ENCODE measurements around the genes TMEM272 and ATP7B.

DNA sequence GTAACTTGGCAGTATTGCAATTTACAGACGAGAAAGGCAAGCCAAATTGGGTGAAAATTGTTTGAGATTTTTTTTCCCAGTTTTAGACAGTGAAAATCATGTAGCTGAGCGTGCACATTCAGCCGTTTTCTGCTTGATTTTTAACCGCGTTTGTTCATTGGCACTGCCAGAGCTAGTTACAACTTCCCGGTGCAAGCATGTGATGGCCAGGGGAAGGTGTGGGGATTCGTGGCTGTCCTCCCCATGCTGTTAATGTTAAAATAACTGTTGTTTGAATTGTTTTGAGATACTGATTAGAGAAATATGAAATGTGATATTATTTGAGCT, 125.5 kb downstream of the KCNRG start:
- RRBS, result no CpG with 5 or more reads among the region's 7 CpGs

DNA sequence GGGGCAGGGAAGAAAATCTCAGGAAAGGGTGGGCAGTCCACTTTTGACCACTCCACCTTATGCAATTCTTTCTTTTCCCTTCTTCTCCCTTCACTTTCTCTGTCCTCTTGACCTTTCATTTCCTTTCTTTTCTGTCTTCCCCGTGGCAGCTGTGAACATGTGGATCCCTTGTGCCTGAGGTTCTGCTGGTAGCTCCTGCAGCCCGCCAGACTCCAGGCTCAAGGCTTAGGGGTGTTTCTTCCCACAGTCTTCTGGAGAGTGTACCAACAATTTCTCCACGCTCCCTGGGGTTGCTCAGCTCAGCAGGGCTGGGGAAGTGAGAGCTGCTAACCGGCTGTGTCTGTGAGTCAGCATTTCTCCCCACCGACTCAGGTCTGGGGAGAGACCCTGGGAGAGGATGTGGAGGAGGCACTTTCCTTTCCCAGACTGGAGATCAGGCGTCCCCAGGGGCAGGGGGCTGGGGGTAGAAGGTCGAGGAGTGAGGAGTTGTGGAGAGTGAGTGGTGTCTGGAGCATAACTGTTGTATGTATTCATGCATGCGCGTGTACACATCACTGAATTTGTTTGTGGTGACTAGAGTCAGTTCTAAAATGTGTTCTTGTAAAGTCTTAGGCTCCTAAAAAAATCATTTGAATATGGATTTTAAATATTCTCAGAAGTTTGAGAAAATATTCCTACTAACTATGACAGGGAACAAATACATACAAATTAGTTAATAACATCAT, 193.7 kb downstream of the KCNRG start:
- RRBS, result no CpG with 5 or more reads among the region's 9 CpGs

DNA sequence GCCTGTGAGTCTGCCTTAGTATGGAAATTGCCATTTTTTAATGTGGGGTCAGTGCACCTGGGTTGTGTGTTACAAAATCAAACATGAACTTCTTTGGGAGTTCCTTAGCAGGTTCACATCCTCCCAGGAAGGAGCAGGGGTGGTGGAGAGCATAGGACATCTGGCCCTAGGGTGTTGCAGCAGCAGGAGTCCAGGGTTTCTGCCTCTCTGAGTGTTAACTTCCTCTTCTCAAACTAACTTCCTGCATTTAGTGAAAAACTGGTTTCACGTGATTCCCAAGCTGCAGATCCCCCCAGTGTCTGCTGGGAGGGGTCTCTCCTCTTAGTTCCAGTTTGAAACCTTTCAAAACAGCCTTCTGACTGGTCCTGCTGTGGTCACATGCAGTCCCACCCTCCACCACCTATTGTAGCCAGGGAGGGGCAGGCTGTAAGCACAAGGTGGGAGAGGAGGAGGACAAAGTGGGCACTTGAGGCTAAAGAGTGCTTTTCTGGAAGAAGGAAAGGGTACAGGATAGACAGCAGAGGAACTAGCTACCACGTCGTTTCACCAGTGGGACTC, 7.2 kb downstream of the RNASEH2B start:
- RRBS, result no CpG with 5 or more reads among the region's 3 CpGs

DNA sequence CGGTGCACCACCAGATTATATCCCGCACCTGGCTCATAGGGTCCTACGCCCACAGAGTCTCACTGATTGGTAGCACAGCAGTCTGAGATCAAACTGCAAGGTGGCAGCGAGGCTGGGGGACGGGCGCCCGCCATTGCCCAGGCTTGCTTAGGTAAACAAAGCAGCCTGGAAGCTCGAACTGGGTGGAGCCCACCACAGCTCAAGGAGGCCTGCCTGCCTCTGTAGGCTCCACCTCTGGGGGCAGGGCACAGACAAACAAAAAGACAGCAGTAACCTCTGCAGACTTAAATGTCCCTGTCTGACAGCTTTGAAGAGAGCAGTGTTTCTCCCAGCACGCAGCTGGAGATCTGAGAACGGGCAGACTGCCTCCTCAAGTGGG, 72.8 kb downstream of the RNASEH2B start:
- RRBS, result no CpG with 5 or more reads among the region's 10 CpGs

GRCh38 chr13:51171891-51172624, 50.1 kb upstream of the FAM124A start:
- RRBS, result no CpG with 5 or more reads among the region's 20 CpGs

DNA sequence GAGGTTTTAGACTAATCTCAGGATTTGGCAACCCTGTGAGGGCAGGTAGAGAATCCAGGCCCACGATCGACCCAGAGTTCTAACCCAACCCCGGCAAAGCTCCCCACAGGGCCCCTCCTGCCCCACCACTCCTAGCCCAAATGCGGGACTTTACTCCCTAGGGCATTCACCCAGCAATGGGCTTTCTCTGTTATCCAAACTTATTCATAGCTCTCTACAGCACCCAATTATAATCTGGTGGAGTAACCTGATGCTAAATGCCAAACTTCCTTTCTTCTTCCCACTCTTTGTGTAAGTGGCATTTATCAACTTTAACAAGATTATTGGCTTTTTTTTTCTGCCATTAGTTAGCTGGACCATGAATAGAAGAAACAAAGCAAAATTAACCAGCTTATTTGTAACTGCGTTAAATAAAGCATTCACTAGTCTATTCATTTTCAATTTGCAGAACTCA, 1.3 kb downstream of the FAM124A start:
- RRBS, result no CpG with 5 or more reads among the region's 5 CpGs

DNA sequence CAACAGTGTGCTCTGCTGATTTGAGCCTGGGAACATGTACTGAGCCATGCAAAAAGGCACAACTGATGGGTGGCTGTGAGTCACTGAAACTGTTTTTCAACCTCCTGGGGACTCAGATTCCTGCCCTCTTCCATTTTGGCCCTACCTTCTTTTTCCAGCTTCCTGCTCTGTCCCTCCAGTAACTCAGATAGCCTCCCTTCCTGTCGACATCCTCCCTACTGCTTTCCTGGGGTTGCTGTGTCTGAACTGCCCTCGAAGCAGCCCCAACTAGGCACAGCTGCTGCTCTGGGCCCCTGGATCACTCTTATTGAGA, 13.6 kb downstream of the FAM124A start:
- RRBS, result no CpG with 5 or more reads among the region's 2 CpGs

GRCh38 chr13:51406155-51406833, 46.5 kb downstream of the INTS6 start:
- RRBS, result no CpG with 5 or more reads among the region's 5 CpGs

DNA sequence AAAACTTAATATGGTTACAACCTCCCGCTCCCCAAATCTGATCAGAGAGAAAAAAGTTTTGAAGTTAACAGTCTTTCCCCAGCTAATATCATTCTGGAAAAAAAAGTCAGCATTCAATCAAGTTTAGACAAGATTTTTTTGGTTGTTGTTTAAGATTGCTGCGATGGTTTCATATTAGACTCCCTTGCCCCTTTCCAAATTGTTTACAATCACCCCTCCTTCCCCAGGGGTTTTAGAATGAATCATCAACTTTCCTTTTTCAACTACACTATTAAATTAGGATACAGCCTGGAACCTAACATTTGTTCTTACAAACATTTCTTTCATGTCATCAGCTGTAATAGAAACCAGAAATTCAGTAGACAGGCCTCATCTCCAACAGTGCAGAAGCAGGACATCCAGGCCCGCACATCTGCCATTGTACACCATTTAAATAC, 44.4 kb upstream of the WDFY2 start:
- RRBS, result no CpG with 5 or more reads among the region's 3 CpGs

GRCh38 chr13:51589550-51590147, 5.4 kb downstream of the WDFY2 start:
- RRBS, result no CpG with 5 or more reads among the region's 3 CpGs

GRCh38 chr13:51721277-51722083, 82.5 kb downstream of the DHRS12 start:
- RRBS, result no CpG with 5 or more reads among the region's 5 CpGs

DNA sequence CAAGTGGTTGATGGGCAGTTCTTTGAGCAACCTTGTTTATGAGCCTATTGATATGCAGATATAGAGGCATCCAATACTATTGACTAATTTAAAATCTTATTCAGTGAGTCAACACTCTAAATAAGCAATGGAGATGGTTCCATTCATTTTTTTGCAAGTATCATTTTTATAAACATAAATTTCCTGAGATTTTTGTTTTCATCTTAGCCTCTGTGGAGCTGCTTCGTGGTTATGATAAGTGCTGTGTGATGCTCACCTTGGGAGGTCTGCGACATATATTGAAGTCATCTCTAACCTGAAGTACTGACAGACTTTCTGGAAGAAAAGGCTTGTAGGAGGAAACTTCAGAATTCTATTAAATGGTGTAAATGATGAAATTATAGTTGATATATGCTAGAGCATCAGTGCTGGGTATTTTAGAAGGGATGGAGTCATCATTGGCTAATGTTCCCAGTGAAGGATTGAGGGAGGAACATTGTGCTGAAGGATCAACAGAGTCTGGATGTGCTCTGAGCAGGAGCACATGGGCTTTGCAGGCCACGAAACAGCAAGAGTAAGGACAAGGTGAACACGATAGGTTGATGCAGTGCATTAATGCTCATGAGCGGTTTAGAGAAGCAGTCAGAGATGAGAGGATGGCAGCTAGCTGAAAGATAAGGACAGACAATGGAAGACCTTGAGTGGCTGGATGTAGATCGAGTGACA, 51.2 kb downstream of the DHRS12 start:
- RRBS, result no CpG with 5 or more reads among the region's 6 CpGs

GRCh38 chr13:51844897-51845430, at the start of gene TMEM272:
Gene TMEM272, minus strand, starts transcription at chr13:51845177.
- RRBS, result no CpG with 5 or more reads among the region's 16 CpGs

DNA sequence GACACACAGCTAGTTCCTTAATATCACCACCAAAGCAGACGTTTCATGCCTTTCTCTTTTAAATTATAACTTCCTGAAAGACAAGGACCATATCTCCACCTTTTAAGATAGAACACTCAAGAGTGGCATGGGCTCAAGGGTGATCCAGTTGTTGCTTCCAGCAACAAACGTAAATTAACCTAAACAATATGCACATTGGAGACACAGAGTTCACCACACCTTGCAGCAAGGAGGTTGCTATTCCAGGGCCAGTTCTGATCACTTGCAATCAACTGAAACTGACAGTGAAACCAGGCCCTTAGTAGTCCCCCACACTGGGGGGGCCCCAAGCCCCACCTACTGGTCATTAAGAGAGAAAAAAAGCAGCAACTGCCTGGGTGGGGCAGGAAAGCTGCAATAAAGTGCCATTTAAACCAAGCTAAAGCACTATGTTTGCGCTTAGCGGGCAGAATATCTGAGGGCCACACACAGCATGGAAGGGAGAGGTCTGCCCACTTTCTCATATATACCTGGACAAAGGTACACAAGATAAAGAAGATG, 51.5 kb downstream of the ATP7B start:
- RRBS, result no CpG with 5 or more reads among the region's 4 CpGs

GRCh38 chr13:51998579-51998942, 12.7 kb downstream of the ATP7B start:
- RRBS, result no CpG with 5 or more reads among the region's 3 CpGs

- RRBS, result no CpG with 5 or more reads among the region's 13 CpGs
Measured at GRCh38 chr13:51999514-51999941, 11.7 kb downstream of the ATP7B start.

GRCh38 chr13:52010940-52012283, at the start of gene ATP7B:
Gene ATP7B, minus strand, starts transcription at chr13:52011450.
- RRBS, result 2% methylated on average over 26 of the region's 110 CpGs

DNA sequence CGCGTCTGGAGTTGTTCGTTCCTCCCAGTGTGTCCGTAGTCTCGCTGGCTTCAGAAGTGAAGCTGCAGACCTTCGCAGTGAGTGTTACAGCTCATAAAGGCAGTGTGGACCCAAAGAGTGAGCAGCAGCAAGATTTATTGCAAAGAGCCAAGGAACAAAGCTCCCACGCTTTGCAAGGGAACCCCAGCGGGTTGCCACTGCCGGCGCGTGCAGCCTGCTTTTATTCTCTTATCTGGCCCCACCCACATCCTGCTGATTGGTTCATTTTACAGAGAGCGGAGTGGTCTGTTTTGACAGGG, 1.4 kb upstream of the THSD1 start:
- RRBS, result no CpG with 5 or more reads among the region's 12 CpGs

All from GM19240 (cell line).